Omental fat pad (tissue), 4 donors: ENCODE measurements around the gene CCDC183.

- PRO-cap, result unidirectional peak, plus-strand start at chr9:136363369
- RAMPAGE, long total RNA, 4 experiments, result no peak in any of the 4 experiments
Observed at GRCh38 chr9:136362837-136363538, 556 bp downstream of the DNLZ start.

- PRO-cap, result no peak
- RAMPAGE, long total RNA, 4 experiments, result no peak in any of the 4 experiments
Observed at GRCh38 chr9:136377771-136378555, 4.5 kb upstream of the CARD9 start.

DNA sequence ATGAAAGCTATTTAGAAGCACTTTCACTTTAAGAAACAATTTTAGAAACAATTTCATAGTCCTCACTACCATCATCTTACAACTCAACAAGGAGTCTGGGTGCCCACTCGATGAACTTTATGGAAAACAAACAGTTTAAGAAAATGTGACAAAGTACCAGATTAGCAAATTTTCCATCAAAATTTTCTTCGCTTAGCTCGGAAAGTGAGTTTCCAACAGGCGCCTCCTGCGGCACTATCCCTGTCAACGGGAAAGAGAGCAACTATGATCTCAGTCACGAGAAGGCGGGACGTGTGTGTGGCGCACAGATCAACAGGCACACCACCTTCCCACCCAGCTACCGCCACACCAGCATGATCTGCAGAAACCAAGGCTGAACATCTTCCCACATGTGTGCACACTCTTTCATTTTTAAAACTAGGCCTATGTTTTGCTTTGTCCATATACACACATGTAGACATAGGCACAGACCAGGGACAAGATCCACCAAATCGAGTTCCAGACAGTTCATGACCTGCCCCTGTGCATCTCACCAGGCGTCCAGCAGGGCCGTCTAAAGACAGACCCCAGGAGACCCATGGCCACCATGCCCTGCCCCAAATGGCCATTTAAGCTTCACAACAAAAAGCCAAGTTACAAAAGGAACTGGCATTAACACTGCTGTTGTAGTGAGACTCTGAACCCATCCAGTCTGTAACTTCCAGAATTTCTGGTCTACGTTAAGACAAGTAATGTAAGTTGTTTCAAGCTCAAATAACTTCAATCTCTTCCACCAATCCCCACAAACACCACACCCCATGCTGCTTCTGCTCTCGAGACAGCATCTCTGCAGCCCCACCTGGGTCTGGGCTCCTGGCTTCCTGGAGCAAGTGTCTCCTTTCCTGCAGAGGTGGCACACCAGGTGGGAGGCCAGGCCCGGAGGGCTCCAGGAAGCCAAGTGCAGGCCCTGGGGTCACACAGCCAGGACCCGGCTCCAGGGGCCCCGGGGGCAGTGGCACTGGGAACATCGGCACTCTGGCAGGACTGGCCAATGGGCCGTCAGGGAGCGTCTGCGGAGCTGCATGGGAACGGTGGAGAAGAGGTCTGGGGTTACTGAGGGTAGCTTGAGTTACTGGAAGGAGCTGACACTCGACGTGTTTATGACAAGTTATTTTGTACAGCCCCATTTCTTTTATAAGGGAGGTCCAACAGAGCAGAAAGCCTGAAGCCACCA lies 14.0 kb upstream of the INPP5E start:
- PRO-cap, result no peak
- RAMPAGE, long total RNA, 4 experiments, result no peak in any of the 4 experiments

GRCh38 chr9:136483674-136484136 lies 865 bp upstream of the SEC16A start:
- PRO-cap, result no peak
- RAMPAGE, long total RNA, 4 experiments, result start-site peak on the minus strand in 2 of 4 experiments, at chr9:136483750-136483831 at its widest, 19 reads per replicate

DNA sequence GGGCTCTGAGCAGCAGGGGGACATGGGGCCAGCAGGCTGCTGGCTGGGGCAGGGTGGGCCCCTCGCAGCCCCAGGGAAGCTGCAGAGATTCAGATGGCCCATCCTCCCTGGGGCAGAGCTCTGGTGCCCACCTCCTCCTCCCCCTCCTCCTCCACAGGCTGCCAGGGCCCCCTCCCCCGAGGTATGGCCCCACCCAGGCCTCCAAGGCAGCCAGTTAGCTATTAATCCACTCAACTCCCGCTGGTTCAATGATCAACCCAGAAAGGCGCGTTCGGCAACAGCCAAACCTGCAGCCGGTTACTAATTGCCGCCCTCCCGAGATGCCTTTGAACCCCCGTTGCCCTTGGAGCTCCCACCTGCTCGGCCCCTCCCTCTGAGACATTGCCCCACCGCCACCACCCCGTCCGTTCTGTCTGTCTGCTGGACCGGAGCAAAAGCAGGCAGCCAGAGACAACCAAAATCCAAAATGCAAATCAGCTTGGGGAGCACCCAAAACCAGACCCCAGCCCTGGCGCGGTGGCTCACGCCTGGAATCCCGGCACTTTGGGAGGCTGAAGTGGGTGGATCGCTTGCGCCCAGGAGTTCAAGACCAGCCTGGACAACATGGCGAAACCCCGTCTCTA lies 25.8 kb downstream of the NOTCH1 start:
- PRO-cap, result no peak
- RAMPAGE, long total RNA, 4 experiments, result no peak in any of the 4 experiments

DNA sequence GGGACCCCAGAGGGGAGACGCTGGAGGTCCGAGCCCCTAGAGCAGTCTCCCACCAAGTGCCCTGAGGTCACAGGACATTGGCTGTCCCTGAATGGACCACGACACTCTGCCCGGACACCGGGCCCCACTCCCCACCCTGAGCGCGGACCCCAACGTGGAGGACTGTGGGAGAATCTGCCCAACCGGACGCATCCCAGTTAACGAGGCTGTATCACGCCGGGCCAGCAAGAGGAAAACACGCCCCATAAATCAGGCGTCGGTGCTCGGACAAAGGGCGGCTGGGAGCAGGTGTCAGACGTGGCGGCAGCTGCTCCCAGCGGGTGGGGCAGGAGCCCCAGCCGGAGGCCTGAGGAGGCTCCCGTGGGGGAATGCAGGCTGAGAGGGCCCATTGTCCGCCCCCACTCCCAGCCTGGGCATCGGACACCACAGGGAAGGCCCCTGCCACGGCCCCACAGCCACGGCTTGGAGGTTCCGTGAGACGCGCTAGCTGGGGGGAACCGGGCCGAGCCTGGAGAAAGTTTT lies 19.2 kb downstream of the NOTCH1 start:
- PRO-cap, result no peak
- RAMPAGE, long total RNA, 4 experiments, result no peak in any of the 4 experiments

GRCh38 chr9:136551158-136551777 lies 5.4 kb upstream of the NOTCH1 start:
- PRO-cap, result no peak
- RAMPAGE, long total RNA, 4 experiments, result no peak in any of the 4 experiments

DNA sequence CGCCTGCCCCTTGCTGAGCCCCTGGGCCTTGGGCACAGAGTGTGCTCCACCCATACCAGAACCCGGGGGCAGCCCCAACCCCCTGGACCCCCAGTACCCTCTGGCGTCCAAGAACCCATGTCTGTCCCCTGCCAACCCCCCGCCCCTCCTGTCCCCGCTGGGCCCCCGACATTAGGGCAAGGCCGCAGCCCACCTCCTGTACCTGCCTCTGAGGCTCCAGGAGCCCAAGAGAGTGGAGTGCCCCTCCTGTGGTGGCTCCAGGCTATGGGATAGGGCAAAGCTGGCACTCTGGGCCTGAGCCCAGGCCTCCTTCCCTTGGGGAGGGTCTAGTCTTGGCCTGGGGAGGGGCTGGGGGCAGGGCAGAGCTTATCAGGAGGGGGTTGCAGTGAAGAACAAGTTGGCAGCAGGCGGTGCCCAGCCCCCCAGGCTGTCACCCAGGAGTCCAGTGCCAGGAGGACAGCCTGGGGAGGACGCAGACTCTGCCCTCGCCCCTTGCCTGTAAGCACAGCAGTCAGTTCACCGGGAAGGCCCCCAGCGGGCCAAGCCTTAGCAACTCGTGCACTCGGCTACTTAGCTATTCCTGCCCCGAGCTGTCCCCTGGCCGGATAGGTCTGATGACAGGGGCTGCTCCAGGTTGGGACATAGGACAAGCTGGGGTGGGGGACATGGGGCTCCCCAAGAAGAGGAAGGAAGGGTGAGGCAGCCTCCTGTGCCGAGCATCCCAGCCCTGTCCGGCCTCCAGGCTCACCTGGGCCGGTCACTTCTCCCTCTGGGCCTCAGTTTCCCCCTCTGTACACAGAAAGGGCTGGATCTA lies 2.4 kb upstream of the EGFL7 start:
- PRO-cap, result no peak
- RAMPAGE, long total RNA, 4 experiments, result start-site peak on the minus strand in 2 of 4 experiments, centred at positions 277 to 302 of the sequence, 12 to 21 reads per replicate

- PRO-cap, result no peak
- RAMPAGE, long total RNA, 4 experiments, result no peak in any of the 4 experiments
Observed at GRCh38 chr9:136669555-136670006, 6.9 kb downstream of the EGFL7 start.

DNA sequence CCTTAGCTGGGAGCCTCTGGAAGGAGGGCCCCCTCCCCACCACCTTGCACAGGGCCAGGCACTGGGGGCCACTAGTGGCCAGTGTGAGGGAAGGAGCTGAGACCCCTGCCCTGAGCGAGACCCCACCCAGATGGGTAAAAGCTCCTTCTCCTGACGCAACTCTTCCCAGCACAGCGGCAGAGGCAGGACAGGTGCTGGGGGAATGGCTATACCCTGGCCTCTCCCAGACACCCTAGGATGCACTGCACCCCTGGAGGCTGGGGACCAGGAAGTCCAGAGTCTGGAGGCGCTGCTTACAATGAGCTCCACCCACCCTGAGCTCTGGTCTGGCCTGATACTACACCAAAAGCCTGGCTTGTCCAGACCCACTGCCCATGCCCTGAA lies 11.4 kb downstream of the AGPAT2 start:
- PRO-cap, result no peak
- RAMPAGE, long total RNA, 4 experiments, result no peak in any of the 4 experiments

- PRO-cap, result no peak
- RAMPAGE, long total RNA, 4 experiments, result no peak in any of the 4 experiments
Observed at GRCh38 chr9:136676407-136676848, 10.8 kb downstream of the AGPAT2 start.

- PRO-cap, result no peak
- RAMPAGE, long total RNA, 4 experiments, result no peak in any of the 4 experiments
Observed at GRCh38 chr9:136676861-136677615, 10.2 kb downstream of the AGPAT2 start.

DNA sequence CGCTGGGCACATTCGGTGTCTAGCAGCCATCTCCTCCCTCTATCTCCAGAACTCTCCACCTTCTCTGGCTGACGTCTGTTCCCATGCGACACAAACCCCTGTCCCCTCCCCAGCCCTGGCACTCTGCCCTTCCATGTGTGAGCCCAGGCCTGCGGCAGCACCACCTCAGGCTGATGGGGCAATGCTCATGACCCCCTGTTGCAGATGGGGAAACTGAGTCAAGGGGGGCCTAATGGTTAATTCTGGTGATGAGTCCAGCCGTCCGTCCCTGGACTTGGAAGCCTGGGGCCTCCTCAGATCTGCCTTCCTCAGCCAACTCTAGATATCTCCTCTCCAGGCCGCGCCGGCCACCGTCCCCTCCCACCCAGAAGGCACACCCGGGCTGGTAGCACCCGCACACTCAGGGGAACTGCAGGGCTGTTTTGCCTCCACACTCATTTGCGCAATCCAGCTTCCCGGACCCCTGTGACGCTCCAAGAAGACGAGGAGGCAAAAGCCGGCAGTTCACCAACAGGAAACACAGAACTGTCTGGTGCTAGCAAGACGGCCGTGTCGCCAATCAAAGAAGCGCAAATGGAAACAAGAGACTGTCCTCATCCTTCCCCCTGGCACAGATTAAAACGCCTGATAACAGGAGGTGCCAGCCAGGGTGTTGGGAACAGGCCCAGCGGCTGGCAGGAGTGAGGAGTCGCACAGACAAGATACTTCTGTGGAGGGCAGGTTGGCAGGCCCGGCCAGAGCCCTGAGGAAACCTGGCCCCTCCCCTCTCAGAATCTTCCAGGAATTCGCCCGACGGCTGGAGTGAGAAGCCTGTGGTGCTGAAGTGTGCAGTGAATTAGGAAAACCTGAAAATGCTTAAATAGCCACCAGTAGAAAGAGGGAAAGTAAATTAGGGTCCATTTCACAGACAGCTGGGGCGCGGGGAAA lies 7.9 kb downstream of the AGPAT2 start:
- PRO-cap, result no peak
- RAMPAGE, long total RNA, 4 experiments, result no peak in any of the 4 experiments

- PRO-cap, result no peak
- RAMPAGE, long total RNA, 4 experiments, result no peak in any of the 4 experiments
Observed at GRCh38 chr9:136688353-136688545, 992 bp upstream of the AGPAT2 start.

GRCh38 chr9:136690688-136691170 lies 3.5 kb upstream of the AGPAT2 start:
- PRO-cap, result no peak
- RAMPAGE, long total RNA, 4 experiments, result no peak in any of the 4 experiments

DNA sequence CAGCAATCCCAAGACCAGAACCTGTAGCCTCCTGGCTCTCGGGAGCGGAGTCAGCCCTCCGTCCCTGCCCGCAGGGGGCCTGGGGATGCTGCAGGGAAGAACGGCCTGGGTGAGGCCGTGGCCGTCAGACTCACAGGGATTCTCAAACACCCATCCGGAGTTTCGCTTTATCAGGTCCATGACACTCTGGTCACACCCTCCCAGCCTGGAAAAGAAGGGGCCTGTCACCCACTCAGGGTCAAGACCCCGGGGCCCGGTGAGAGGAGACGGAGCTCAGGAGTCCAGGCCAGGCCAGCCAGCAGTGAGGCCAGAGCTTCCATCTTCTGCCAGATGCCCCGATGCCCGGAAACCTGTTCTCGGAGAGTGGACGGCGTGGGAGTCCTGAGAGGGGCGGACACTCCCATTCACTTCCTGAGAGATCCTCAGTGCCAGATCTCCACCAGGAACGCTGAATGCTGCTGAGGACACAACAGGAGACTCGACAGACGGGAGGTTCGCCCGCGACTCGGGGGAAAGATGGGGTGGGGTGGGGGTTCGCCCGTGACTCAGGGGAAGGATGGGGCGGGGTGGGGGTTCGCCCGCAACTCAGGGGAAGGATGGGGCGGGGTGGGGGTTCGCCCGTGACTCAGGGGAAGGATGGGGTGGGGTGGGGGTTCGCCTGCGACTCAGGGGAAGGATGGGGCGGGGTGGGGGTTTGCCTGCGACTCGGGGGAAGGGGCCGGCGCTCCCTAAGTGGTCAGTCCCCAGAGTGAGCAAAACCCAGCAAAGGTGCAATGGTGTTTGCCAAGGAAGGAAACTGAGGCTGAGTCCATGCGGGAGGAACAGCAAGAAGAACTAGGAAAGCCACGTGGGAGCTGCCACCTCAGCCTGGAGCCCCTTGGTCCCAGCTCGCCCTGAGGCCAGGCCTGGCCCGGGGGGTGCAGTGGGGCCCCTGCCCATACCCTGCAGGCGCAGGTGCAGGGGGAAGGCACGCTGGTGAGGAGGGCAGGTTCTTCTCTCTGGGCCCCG lies 2.3 kb downstream of the LCN6 start:
- PRO-cap, result no peak
- RAMPAGE, long total RNA, 4 experiments, result start-site peak on the minus strand in 4 of 4 experiments, centred at positions 140 to 496 of the sequence, 12 to 100 reads per replicate

- PRO-cap, result no peak
- RAMPAGE, long total RNA, 4 experiments, result no peak in any of the 4 experiments
Observed at GRCh38 chr9:136757419-136757857, 605 bp downstream of the LCN8 start.

DNA sequence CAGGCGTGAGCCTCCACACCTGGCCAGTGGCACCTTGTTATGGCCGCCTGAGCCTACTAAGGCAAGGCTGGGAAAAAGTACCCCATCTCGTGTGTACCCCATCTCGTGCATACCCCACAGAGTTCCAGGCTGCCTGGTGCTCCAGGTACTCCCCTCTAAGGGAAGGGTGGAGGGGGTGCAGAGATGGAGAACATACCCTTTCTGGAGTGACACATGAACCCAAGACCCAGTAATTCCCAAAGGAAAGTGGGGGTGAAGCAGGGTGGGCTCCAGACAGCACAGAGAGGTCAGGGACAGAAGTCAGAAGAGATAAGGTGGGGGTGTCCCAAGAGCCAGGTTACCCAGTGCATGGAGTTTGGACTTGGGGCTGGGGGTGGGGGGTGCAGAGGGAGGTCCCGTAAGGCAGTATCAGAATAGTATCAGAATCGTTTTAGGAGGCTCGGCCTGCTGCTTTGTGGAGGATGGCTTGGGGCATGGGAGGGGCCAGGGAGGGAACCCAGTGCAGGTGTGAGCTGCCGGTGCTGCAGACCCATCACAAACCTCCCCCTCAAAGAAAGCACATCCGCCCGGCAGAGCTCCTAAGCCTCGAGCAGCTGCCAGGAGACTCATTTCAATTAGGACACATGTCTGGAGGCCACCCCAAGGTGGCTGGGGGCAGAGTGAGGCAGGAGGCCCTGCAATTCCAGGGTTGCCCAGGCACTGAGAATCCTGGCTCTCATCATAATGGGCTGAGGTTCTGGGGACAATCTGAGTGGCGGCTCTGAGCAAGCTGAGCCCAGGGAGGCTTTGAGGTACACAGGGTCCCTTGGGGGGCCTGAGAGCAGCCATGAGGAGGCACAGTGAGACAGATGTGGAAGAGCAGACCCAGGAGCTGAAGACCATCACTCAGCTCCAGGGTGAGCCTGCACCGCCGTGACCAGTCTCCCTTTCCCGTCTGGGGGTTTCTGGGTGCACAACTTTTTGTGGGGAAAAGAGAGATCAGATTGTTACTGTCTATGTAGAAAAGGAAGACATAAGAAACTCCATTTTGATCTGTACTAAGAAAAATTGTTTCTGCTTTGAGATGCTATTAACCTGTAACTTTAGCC lies at the start of gene CCDC183:
TSS of gene CCDC183 (plus strand) at position 767 of the 1,088 bp plus-strand sequence.
- PRO-cap, result no peak
- RAMPAGE, long total RNA, 4 experiments, result no peak in any of the 4 experiments

DNA sequence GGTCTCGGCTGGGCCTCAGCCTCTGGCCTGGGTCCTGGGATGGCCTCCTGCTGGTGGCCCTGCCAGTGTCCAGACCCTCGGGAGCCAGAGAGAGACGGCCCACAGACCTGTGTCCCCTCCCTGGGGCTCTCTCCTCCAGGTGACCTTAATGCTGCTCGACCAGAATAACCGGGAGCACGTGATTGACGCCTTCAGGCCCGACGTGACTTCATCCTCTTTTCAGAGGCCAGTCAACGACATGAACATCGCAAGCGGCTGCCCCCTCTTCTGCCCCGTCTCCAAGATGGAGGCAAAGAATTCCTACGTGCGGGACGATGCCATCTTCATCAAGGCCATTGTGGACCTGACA lies 19.0 kb downstream of the FBXW5 start:
- PRO-cap, result no peak
- RAMPAGE, long total RNA, 4 experiments, result no peak in any of the 4 experiments

GRCh38 chr9:136932820-136933329 lies 11.7 kb downstream of the FBXW5 start:
- PRO-cap, result no peak
- RAMPAGE, long total RNA, 4 experiments, result no peak in any of the 4 experiments